Placental epithelial cell (primary cell): ENCODE data around the genes SIRPD and SIRPB1.

DNA sequence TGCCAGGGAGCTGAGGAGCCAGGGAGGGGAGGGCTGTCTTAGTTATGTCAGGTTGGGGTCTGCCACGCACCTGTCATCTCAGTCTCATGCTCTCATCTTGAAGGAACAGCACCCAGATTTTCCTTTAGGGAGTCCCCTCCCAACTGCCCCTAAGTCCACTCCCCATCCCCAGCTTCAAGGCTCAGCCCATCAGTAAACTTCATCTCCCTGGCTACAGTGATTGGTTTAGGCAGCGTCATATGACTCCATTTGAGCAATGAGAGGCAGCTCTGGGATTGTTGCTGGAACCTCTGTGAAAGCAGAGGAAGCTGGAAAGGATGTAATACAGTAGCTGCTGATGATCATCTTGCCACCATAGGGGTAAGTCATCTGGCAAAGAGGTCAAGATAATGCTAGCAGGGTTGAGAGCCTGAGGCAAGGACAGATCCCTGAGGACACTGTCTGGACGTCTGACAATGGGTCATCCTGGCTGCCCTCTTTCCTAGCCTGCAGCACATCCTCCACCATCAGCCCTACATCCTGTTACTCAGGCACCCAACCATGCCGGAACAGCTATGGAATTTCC, 25.4 kb upstream of the FKBP1A start:
- CAGE, long polyA plus RNA: no peak

- CAGE, long polyA plus RNA: no peak
Observed at GRCh38 chr20:1427344-1428320, 34.8 kb upstream of the FKBP1A start.

DNA sequence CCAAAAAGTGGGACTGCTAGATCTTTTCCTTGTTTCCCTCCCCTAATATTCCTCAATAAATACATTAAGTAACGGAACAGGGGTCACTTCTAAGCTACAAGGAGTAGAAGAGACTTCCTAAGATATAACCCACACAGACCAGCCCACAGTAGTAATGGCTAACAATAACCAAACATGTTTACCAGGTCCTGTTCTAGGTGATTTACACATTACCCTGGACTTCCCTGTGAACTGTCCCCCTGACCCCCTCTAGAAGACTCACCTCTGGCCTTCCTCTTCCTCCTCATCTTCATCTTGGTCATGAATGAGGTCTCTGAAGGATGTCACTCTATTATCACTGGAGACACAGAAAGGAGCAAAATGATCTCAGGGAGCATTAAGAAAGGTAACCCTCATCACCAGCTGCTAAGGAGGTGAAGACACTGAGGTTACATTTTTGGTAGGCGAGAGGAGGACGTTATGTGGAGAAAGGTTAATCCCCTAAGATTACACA, 8.7 kb downstream of the NSFL1C start:
- CAGE, long polyA plus RNA: no peak

- CAGE, long polyA plus RNA: no peak
Observed at GRCh38 chr20:1489152-1490166, 1.8 kb downstream of the SIRPB2 start.

DNA sequence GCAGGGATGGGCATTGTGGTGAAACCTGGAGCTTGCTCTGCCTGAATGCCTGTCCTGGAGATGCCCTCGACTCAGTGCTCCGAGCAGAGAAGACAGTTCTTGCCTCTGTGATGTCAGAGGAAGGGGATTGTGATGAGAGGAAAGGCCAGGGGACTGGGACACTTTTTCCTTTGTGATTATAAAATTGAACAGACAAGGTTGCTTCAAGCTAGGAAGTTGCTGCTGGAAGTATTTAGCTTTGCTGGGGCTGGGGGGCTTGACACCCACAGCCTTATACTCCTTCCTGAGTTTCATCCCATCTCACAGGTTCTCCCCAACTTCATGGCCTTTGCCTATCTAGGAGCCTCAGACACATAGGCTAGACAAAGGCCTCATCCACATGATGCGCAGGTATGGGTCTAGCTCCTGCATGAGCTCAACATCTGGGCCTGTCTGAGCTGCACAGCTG, at the start of gene SIRPD:
Gene SIRPD, minus strand, starts transcription at position 66 of the 448 bp plus-strand sequence.
- CAGE, long polyA plus RNA: no peak

GRCh38 chr20:1619608-1620136, at the start of gene SIRPB1:
Gene SIRPB1 (minus strand): TSS chr20:1620009.
- CAGE, long polyA plus RNA: no peak

DNA sequence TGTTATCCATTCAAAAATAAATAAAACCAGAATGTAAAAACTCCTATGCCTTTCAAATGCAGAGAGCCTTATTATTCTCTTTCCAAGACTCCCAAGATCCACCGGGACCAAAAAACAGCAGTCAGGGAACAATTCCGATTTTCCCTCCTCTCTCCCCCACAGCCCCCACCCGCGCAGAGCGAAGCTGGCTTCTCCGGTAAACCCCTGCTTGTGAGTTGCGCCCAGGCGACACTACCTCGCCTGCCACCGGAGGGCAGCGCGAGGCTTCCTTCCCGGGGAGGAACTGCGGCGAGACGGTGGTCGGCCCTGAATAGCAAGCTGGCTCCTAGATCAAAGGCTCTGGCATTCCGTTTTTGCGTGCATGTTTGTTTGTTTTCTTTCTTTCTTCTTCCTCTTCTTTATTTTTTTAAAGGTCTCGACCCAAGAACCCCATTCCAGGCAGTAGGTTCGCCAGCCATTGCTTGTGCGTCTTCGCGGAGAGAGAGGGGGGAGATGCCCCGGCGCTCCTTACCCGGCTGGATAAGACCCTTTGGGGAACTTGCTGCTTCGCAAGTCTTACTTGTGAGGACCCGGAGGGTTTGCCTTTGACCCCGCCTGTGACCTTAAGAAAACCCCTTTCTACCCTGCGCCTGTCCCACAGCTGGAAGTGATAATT, 92.8 kb upstream of the SIRPA start:
- CAGE, long polyA plus RNA: no peak

DNA sequence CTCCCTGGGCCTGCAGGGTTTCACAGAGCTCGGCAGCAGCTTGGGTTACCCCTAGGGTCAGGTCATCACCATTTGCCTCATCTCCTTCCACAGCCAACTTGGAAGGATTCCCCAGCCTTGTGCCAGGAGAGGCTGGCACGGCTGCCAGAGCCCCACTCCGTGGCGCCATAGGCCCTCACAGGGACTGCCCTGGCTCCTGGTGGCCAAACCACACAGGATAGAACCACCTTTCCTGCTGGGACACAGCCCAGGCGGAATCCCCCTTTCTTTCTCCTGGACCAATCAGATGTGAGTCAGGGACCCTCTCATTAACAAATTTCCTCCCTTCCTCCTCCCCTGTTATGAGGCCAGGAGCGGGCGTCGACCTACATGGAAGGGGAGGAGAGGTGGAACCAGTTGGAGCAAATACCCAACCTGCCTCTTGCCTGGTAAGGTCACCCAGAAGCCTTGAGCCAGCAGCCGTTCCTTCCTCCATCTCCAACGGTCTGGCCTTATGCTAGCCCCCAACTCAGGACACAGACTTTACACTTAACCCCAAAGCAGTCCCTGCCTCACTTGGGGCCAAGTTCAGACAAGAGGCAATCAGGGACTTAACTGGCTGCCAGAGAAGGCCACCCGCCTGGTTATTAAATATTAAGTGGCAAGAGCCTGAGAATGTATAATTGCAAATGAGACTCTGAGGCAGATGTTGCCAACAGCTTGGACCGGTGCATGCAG, 13.6 kb upstream of the SIRPA start:
- CAGE, long polyA plus RNA: no peak

DNA sequence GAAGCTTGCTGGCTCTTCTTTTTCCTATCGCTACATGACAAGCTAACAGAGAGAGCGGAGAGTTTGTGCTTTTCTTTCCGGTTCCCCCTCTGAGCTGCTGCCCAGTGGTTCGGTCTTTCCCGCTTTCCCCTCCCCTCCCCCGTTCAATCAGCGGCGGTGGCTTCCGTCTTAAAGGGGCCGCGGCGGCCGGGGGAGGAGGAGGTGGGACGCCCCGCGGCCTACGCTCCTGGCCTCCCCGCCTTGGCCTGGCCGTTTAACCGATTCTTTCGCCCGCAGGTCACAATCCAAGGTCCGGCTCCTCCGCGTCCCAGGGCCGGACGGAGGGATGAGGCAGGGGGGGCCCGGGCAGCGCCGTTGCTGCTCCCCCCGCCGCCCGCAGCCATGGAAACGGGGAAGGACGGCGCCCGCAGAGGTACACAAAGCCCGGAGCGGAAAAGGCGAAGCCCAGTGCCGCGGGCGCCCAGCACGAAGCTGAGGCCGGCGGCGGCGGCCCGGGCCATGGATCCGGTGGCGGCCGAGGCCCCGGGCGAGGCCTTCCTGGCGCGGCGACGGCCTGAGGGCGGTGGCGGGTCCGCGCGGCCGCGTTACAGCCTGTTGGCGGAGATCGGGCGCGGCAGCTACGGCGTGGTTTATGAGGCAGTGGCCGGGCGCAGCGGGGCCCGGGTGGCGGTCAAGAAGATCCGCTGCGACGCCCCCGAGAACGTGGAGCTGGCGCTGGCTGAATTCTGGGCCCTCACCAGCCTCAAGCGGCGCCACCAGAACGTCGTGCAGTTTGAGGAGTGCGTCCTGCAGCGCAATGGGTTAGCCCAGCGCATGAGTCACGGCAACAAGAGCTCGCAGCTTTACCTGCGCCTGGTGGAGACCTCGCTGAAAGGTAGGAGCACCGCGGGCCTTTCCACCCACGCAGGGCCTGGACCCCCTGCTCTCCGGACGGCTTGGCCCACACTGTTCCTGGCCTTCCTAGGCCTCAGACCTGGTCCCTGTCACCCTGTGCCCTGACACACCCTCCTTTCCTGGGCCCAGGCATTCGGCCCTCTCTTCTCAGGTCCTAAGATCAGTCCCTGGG, 1.2 kb downstream of the STK35 start:
- CAGE, long polyA plus RNA: no peak

GRCh38 chr20:2129429-2129949, 27.9 kb downstream of the STK35 start:
- CAGE, long polyA plus RNA: no peak

- CAGE, long polyA plus RNA: no peak
Observed at GRCh38 chr20:2234787-2235242, 61.0 kb upstream of the TGM3 start.

DNA sequence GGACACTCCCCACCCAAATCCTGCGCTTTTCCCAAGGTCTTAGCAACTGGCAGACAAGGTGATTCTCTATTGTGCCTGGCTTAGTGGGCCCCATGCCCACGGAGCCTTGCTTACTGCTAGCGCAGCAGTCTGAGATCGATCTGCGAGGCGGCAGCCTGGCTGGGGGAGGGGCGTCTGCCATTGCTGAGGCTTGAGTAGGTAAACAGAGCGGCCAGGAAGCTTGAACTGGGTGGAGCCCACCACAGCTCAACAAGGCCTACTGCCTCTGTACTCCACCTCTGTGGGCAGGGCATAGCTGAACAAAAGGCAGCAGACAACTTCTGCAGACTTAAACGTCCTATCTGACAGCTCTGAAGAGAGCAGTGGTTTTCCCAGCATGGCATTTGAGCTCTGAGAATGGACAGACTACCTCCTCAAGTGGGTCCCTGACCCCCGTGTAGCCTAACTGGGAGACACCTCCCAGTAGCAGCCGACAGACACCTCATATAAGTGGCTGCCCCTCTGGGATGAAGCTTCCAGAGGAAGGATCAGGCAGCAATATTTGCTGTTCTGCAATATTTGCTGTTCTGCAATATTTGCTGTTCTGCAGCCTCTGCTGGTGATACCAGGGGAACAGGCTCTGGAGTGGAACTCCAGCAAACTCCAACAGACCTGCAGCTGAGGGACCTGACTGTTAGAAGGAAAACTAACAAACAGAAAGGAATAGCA, 30.9 kb upstream of the TGM3 start:
- CAGE, long polyA plus RNA: no peak

GRCh38 chr20:2462469-2463303, 7.9 kb downstream of the SNRPB start:
- CAGE, long polyA plus RNA: no peak

DNA sequence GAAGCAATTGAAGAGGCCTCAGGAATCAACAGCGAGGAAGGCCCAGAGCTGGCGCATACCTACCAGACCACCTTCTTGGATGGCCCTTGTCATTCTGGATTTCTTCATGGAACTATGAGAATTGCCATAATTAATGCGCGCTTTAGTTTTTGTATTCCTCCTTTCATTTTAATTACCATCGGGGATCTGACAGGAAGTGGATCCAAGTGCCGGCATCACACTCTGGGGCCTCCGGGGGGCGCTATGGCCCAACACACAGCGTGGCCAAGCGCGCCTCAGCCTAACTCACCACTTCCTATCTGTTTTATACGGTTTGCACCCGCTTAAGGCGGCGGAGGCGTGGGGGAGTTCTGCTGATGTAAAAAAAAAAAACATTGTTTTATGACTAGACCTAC, 4.7 kb upstream of the EBF4 start:
- CAGE, long polyA plus RNA: no peak

DNA sequence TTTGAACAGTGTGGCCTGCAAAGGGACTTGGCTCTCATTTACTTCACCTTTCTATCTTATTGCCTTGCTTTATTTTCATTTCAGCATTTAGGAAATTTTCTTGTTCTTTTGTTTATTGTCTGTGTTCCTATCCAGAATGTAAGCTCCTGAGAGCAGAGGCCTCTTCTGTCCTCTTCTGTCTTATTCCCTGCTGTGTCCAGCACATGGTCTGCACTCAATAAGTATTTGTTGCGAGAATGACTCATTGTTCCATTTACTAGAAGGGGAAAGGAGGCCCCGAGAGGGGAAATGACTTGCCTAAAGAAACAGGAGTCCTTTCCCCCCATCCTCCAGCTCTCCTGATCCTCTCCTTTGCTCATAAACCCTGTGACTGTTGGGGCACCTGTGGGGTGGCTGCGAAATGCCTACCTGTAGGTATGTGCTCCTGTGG, 2.9 kb upstream of the PTPRA start:
- CAGE, long polyA plus RNA: no peak

- CAGE, long polyA plus RNA: no peak
Observed at GRCh38 chr20:2946814-2947157, 73.5 kb downstream of the PTPRA start.

DNA sequence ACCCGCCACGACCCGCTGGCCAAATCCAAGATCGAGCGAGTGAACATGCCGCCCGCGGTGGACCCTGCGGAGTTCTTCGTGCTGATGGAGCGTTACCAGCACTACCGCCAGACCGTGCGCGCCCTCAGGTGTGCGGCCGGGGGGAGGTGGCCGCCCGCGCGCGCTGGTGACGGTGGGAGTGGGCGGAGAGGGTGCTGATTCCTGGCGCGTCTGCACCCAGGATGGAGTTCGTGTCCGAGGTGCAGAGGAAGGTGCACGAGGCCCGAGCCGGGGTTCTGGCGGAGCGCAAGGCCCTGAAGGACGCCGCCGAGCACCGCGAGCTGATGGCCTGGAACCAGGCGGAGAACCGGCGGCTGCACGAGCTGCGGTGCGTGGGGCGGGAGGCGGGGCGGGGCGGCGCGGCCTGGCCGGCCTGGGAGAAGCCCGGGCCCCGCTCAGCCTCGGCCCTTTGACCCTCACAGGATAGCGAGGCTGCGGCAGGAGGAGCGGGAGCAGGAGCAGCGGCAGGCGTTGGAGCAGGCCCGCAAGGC, 366 bp downstream of the MRPS26 start:
- CAGE, long polyA plus RNA: no peak

DNA sequence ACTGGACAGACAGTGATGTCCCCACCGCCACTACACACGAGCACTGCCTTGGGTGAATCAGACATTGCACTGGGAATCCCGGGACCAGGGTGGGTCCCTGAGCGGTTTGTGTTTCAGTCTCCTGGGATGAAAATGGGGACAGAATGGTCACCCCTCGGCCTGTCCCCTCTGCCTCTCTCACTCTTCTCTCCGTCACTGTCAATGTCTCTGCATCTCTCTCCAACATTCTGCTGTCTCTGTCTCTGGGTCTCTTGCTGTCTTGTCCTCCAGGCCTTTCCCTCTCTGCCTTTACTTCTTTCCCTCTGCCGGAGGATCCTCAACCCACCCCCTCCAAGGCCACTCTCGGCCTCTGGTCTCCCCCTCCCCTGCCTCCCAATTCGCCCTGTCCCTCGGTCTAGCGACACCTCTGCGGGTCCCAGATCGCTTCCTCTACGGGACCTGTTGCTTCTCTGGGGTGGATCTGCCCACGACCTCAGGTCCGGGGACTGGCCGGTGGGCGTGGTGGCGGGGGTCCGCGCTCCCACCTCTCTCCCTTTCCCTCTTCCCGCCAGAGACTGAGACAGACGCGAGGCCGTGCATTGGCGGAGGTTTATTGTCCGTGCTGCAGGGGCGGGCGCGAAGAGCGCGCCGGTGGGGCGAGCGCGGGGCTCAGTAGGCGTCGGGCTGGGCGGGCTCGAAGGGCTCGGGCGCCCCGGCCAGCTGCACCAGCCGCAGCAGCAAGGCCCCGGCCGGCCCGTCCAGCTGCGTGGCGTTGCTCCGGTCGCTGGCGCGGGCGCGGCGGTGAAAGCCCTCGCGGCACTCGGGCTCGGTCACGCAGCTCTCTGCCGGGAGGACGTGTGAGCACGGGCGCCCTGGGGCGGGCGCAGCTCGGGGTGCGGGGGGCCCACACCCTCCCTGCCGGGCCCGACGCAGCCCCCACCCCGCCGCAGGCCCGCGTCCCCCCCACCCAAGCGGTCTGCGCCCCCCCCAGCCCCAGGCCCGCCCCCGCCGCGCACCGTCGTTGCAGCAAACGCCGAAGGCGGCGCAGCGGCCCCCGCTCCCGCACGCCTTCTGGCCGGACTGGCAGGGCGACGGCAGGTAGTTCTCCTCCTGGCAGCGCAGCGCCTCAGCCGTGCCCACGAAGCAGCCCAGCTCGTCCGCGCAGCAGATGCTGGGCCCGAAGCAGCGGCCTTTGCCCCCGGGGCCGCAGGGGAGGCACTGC, 2.1 kb downstream of the AVP start:
- CAGE, long polyA plus RNA: no peak

DNA sequence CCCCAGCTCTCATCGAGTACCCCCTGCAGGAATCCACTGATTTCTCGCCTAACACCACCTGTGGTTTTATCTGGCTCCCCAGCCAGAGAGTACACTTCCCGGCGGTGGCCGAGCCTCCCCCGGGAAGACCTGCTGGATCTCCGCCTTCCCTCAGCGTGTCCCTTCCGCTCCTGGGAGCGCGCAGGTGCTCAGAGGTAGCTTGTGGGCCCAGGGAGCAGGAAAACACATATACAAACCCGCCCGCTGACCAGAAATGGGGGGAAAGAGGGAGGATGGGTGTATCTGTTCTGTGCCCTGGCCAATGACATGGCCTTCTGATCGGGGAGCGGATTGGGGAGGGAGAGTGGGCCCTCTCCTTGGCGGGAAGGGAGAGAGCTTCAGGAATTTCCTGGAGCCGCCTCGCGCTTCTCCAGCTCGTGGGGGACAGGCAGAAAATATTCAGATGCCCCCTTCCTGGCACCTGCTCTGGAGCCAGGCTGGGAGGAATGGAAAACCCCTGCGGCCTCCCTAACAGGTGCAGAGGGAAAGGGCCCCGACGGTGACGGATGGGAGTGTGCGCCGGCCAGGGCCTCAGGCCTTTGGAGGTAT, 692 bp downstream of the DDRGK1 start:
- CAGE, long polyA plus RNA: no peak

- CAGE, long polyA plus RNA: no peak
Observed at GRCh38 chr20:3312848-3313458, 74.0 kb upstream of the SLC4A11 start.